ENCODE data around the gene REG1B.

GRCh38 chr2:74415785-74416157 lies 5.6 kb downstream of the C2orf81 start:
- PRO-cap, result no peak

DNA sequence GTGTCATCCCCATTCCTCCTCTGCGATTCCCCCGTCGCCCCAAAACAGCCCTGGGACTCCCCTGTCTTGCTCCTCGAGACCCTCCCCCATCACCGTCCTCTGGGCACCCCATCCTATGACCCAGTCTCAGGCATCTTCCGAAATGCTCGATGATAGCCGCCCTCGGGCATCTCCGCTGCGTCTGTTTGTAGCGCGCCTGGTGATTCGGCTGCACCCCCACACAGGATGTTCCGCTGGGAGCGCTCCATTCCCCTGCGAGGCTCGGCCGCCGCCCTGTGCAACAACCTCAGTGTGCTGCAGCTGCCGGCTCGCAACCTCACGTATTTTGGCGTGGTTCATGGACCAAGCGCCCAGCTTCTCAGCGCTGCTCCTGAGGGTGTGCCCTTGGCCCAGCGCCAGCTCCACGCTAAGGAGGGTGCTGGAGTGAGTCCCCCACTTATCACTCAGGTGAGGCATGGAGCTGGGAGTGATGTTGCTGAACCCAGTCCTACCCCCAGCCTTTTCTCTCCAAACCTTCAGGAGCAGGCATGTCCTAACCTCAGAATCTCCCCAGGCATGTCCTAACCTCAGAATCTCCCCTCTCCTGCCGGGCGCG lies 496 bp downstream of the WDR54 start:
- PRO-cap, result bidirectional peak, plus-strand start at position 289 of the sequence, minus-strand start at position 183 of the sequence

- PRO-cap, result no peak
Measured at GRCh38 chr2:74425062-74425716, 3.7 kb downstream of the WDR54 start.

DNA sequence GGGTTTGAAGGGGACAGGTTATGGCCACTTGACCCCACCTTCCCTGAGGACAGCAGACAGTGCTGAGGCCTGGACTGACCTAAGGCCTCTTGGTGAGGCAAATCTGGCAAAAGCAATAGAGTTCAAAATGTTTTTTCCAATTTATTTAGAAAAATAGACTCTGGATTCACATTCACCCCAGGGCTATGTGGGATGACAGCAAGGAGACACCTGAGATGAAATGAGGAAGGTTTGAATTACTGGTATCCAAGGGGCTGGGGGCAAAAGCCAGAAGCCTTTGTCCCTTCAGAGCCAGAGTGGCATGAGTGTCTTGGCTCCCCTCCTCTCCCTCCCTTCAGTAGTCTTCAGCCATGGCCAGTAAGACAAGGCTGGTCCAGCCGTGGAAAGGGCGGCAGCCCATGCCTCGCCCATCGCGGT lies 2.7 kb downstream of the WBP1 start:
- PRO-cap, result no peak

DNA sequence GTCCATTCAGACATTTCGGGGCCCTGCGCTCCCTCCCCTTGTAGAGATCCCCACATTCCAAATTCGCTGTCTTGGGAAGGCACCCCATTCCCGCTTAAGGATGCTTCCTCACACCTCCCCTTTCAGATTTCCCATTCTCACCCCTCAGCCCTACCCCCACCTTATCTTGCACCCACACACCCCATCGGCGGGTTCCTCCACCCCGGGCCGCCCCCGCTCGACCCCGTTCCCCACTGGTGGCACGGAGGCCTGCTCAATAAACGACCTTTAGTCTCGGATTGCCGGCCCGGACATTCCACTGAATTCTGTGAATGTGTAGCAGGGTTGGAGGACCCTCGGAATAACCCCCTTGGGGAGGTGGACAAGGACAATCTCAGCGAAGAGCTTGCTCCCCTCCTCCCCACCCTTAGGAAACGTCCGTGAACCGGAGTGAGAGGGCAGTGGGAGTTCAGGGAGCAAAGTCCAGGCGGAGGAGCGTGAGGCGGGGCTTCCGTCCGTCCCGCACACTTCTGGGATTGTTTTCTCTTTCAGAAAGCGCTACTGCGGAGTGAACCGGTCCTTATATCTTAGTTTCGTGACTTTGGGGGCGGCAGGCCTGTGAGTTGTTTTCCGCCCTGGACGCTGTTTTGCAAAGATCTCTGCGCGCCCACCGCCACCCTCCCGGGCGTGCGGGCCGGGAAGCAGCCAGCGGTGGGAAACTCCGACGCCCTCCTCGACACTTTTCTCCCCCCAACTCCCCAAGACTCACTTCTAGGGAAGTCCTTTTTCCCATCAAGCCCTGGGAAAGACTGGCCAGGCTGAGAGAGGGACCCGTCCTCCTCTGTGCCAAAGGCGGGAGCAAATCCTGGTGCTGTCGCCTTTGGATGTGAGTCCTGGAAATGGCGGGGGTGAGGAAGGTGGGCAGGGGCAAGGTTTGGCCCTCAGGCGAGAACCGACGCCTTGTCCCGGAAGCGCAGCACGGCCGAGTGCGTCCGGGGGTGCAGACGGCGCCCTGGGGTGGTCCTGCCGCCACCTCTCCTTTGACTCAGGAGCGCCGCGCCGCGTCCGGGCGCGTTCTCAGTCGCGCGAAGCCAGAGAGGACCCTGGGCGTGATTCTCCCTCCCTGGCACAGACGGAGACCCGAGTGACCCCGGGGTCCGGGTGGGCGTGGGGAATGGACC lies 3.1 kb upstream of the LBX2 start:
- PRO-cap, result bidirectional peak, plus-strand start at position 1,059 of the sequence, minus-strand start at position 969 of the sequence

DNA sequence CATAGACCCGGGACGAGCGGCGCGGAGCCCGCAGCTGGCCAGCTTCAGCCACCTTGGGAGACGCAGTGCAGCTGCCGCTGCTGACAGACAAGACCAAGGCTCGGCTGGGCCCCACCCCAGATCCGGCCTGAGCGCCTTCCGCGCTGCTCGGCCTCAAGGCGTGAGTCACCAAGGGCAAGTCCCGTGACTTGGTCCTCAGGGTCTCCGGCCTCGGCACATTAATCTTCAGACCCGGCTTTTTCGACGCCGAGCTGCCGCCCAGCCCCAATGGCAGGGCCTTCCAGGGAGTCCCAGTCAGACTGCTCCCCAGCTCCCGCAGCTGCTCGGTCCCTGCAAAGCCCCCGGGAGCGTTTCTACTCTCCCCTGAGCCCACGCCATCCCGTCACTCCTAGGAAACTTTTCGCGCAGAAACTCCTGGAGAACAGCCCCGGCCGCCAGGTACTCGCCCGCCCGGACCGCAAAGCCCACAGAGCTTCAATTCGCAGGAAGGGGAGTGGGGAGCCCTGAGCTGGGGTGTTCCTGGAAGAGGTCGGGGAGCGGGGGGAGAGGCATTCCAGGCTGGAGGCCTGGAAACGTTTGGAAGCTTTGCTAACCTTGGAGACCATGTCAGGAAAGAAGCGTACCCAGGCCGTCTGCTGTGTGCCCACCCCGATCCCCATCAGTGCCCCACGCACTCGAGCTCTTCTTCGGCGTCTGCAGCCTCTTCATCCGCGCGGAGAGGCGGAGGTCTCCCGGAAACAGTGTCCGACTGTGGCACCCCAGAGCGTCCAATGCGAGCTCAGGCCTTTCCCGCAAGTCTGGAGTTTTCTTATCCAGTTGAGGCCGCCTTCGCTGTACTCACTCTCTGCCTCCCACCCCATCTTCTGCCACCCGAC lies 4.0 kb downstream of the PCGF1 start:
- PRO-cap, result bidirectional peak, plus-strand start at position 65 of the sequence, minus-strand start at position 67 of the sequence

DNA sequence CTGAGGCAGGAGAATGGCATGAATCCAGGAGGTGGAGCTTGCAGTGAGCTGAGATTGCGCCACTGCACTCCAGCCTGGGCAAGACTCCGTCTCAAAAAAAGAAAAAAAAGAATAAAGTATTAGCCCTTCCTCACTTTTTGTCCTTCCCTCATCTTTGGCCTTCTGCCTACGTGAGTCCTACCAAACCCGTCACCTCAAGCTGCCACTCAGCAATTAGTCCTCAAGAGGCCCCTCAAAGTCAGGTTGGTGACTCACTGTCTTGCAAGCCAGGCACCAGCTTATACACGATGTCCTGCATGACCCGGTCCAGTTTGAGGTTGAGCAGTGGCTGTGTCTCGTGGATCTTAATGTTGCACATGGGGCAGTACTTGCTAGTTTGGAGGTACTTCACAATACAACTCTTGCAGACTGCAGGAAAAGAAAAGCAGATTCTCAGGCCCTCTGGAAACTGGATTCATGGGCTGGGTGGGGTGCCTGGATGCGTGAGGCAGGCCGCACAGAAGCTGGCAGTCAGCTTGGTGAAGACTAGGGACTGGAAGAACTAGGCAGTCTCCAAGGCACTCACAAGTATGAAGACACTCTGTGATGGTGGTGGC lies 920 bp downstream of the PCGF1 start:
- PRO-cap, result no peak

- PRO-cap, result no peak
Measured at GRCh38 chr2:74540116-74540484, 10.4 kb downstream of the HTRA2 start.

- PRO-cap, result no peak
Measured at GRCh38 chr2:74695595-74696238, 41.7 kb downstream of the SEMA4F start.

DNA sequence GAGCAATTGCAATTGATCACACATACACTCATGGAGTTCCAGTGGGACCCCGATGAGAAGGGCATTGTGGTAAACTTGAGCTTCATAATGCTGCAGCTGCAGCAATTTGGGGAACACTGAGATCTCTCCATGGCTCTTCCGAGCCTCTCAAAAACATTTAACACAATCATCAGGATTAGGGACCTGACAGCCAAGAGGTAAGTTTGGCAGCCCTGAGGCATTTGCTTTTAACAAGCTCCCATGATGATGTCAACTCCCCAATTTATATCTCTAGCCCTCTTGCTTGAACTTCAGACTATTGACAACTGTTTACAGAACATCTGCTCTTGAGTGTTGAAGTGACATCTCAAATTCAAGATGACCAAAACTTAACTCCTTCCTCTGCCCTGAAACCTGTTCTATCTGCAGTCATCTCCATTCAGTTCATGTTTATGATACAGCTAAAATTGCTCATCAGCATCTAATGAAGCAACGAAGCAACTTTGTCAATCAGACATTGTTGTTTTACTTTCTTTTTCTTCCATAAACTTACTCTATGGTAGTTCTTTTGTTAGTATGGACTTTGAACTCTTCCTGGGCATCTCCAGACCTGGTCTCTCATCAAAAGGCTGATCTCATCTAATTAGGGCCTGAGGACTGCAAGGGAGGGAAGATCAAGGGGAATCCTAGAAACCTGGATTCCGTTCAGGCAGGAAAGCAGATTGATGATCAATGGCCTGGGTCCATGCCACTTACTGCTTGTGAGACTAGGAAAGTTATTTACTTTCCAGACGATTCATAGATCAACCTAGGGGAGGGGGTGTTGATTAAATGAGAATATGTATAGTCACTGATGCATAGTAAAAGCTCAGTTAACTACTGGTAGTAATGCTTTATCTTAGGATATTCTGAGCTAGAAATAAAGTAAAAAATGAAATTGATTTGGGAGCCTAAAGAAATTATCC lies 48.2 kb downstream of the SEMA4F start:
- PRO-cap, result no peak

DNA sequence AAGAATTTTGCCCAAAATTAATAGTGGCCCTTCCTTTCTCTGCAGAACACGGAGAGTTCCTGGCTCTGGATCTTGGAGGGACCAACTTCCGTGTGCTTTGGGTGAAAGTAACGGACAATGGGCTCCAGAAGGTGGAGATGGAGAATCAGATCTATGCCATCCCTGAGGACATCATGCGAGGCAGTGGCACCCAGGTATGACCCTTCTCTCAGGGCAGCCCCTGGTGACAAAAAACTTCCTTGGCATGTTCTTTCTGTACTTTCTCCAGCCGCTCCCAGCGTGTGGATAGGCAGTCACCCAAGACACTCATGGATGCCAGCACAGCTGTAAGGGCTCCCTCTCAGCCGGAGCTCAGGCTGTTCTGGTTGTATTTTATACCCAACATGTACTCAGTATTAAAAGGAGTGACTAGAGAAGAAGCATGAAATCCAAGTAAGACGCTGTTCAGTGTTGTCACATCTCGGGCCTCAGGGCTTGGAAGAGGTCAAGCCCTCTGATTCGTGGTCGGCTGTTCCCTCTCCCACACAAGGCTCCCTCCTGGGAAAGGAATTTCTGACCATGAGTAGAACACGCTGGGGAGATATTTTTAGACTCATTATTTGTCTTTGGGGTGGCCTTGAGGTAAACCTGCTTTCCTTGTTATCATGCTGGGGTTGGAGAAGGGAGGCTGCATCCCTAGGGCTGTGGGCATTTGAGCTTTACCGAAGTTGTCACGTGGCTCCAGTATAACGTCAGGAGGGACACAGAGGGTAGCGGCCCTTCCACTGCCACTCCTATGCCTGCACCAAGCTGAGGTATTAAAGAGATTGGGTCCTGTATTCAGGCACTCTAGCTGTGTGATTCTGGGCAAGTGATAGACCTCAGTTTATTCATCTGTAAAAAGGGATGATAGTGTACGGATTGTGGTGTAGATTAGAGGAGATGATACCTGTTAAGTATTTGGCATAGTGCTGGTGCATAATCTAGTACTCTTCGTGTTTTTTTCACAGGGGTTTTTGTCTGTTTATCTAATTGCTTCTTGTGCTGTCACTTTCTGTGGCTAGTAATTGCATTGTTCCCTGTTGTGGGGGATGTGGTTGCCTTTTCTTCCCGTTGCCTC lies 34.0 kb downstream of the HK2 start:
- PRO-cap, result no peak

- PRO-cap, result no peak
Measured at GRCh38 chr2:74869296-74870006, 35.5 kb downstream of the HK2 start.

DNA sequence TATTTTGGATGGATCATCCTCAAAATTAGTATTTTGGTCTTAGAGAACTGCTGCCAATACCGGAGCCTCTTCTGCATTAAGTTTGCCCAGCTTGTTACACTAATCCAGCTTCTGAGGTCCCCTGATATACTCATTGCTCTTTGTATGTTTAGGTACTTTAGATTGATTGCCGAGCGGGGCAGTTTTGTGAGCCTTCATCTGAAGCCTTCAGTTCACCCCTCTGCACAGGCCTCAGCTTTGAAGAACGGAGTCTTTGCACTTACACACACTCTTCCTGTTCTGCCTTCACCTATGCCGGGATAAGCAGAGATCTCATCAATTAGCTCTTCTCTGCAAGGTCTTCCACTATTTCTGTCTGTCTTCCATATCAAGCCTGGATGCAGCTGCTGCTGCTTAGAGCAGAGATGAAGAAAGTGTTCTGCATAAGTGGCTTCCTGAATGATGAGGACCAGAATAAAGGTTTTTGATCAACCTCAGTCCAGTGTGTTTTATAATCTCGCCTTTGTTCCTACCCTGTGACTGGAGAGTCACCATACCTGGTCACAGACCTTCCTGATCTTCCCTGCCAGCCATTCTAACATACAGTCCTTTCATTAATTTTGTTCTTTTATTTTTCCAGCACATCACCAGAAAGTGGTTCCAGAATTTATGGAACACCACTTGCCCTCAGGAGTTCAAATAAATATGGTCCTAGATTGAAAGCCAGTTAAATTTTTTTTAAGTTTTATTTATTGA lies 11.0 kb downstream of the POLE4 start:
- PRO-cap, result no peak

- PRO-cap, result no peak
Measured at GRCh38 chr2:75920858-75921713, 210.4 kb upstream of the GCFC2 start.

- PRO-cap, result no peak
Measured at GRCh38 chr2:77954669-77955255, 432.6 kb upstream of the LRRTM4 start.

DNA sequence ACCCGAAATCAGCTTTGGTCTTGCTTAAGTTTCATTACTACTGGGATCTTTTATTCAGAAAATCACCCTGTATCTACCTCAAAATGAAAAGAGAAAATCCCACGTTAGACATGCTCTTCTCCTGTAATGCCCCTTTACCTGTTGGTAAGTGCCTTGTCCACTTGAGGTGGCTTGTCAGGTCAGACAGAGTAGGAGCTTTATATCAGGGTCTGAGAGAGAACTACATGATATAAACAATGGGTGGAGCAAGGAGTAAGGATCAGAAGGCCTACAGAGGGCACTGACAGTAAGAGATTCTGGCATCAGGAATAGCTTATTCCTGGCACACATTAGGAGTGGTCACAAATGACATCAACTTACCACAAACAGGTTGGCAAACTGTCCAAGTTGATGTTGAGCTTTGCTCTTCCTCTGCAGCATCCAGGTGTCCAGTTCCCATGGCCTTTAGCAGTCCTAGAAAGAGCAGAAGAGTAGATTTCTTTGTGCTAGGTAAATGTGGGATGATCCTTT lies at the start of gene REG1B:
REG1B (minus strand) TSS at position 173 of the 510 bp plus-strand sequence.
- PRO-cap, result no peak

- PRO-cap, result no peak
Measured at GRCh38 chr2:83370338-83370854, 1088.7 kb downstream of the SUCLG1 start.

DNA sequence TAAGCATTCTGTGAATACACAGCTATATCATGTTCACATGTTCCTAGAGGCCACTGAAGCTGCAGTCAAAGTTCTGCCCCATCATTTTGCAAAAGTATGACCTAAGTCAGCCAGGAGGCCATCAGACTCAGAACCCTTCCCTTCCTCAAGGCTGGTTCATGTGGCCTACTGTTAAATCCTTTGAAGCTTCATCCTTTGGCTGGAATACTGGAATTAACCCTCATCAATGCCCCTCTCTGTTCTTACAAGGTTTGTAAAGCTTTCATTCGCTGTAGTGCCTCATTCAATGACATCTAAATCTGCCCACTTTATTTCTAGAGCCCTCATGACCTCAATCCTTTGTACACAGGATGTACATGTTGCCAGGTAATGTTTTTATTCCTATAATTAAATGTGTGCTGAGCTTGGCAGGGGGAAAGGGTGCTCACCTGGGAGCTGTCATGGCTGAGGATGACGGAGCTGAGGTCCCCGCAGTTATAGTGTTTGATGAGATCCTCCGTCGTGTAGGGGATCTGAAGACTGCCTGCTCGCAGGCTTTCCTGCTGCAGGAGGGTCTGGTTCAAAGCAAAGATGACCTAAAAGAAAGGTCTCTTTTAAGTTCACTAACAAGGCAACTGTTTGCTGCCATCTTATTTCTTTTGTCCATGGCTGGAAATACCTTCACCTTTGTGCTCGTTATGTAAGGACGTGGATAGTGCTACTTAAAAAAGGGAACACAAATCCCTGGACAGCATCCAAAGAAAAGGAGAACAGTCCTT lies 39.3 kb downstream of the TRABD2A start:
- PRO-cap, result no peak

DNA sequence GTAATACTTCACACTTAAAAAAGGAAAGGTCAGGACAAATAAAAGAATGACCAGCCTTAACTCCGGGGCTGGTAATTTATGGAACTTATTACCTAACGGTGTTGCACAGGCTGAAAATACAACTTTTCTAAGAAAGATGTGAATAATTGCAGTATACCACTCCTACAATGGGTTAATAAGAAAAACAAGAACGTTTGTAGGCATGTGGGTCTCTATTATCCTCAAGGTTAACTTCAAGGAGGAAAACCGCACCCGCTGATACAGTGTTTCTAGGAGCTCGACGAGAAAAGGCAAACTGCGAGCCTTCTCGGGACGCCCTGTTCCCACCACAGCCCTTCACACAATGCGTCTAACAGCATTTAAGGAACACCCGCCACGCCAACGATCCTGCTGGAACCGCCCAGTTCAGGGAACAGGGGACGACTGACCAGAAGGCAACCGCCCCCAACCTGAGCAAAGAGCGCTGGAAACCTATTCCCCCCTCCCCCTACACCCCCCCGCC lies 825 bp upstream of the TMSB10 start:
- PRO-cap, result unidirectional peak, plus-strand start at position 261 of the sequence; bidirectional peak, plus-strand start at position 403 of the sequence, minus-strand start at position 347 of the sequence

DNA sequence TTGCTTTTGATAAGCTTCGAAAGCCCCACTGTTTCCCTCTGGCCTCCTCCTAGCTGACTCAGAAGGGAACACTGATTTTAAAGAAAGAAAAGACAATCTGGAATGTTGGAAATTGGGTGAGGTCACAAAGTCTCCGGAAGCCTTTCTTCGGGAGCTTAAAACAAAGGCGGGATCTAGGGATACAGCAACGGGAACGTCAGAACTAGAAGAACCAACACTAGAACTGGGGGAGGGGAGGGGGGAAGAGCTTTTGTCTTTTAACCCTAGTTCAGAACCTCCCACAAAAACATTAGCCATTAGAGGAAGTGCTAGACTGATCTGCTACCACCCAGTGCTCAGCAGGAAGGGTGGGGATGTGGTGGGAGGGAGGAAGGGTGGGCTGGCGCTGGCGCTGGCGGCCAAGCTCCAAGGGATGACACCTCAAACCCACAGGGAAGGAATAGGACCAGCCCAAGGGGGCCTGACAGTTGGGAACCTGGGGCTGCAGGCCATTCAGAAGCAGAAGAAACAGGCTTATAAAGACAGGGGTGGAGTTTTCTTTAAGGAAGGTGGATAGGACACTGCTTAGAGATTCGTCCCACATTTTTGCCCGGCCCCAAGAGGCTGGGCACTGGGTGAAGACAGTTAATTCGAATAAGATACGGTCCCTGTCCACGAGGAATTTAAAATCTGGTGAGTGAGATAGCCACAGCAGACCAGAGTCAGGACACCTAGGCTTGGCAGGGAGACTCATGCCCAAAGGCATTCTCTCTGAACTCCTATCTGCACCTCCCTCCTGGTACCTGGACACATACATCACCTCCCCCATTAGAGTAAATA lies 1.7 kb downstream of the TMSB10 start:
- PRO-cap, result bidirectional peak, plus-strand start at position 289 of the sequence, minus-strand start at position 225 of the sequence; bidirectional peak, plus-strand start at position 644 of the sequence, minus-strand start at position 349 of the sequence

Measured in neuron (in vitro differentiated cells).